H7 (cell line): ENCODE results near the gene EIF4A2.

DNA sequence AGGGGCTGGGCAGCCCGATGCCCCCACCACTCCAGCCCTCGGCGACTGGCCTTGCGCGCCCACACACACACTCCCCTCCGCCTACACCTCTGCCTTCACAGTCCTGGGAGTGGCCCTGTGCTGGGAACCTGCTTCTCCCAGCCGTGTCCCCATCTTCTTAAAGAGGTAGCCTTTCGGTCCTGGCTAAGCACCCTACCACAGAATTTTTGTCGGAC, 1.1 kb upstream of the FAM131A start:
- RAMPAGE, long total RNA = no peak

GRCh38 chr3:184345211-184346333, 8.2 kb downstream of the FAM131A start:
- RAMPAGE, long total RNA = no peak

DNA sequence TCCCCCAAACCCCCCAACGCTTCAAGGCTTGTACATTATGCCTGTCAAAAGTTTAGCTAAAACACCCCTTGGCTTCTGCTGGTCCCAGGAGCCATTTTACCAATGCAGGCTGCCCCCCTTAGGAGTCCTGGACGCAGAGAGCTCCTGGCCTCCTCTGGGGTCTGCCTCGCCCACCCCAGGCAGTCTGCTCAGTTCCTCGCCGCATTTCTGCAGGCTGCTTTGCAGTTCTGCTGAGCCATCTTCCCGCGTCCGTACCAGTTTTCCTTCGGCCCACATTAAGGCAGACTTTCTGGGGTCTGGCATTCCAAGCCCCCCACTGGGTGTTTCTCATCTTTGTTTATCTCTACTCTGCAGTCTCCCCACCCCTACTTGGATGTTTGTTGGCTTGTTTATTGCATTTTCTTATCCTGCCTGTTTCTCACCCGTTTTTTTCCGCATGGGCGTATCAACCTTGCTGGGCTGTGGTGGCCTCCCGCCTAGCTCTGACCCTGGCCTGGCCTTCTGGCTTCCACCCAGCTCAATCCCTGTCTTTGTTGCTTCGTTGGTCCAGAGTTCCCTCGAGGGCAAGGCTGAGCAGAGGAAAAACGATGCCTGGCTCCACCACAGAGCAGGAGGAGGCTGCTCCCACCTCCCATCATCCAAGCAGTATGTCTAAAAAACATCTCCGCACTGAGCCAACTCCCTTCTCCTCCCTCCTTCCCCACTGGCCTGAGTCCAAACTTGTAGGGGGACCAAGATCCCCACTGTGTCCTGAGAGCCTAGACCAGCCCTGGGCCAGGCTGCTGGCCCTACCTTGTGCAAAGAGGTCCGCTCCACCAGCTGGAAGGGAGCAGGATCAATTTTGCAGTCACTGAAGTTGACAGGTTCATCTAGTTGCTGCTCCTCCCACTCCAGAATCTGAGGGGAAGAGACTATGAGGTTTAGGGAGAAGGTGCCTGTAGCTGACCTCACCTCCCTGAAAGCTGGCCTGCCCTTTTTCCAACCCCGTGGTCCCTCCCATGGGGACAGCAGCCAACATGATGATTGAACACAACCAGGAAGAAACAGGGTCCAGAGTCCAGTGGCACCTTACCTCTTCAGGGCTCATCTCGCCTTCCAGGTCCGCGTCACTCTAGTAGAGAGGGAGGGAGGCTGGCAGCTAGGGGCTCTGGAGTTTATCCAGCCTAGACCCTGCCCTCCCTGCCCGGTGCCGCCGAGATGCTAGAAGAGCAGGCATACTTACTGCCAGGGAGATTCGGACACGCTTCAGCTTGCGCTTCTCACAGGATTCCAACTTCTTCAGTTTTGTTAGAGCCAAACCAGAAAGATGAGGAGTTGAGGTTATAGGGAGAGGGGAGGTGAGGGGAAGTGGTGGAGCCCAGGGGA, 9.7 kb downstream of the CLCN2 start:
- RAMPAGE, long total RNA = no peak

DNA sequence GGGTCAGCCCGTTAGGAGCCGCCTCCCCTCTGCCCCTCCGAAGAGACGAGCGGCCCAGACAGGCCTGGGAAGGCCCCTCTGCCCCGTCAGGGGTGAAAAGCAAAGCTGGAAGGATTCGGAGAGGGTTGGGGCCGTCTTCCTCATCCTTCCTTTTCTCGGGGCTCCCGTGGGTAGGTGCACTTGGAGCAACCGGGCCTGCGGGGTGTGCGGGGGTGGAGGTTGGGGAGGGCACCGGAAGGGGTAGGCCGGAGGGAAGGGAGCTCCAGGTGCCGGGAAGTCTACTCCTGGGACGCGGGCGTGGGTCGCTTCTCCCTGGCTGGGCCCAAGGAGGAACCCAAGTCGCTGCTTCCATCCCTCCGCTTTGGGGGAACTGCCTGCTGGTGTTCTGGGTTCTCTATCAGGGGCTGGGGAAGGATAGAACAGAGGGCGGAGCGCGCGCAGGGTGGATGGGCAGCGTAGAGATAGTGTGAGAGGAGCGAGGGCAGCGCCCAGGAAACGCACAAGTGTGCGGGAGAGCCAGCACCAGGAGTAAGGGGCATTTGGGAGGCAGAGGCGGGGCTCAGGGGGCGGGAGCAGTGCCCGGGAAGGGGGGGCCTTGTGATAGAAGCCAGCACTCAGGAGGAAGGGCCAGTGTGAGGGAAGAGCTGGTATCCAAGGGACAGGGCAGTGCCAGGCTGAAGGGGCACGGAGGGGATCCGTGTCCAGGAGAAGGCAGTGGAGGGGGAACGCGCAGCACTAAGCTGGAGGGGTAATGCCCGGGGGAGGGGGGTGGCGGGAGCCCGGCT, 659 bp downstream of the POLR2H start:
- RAMPAGE, long total RNA = no peak

DNA sequence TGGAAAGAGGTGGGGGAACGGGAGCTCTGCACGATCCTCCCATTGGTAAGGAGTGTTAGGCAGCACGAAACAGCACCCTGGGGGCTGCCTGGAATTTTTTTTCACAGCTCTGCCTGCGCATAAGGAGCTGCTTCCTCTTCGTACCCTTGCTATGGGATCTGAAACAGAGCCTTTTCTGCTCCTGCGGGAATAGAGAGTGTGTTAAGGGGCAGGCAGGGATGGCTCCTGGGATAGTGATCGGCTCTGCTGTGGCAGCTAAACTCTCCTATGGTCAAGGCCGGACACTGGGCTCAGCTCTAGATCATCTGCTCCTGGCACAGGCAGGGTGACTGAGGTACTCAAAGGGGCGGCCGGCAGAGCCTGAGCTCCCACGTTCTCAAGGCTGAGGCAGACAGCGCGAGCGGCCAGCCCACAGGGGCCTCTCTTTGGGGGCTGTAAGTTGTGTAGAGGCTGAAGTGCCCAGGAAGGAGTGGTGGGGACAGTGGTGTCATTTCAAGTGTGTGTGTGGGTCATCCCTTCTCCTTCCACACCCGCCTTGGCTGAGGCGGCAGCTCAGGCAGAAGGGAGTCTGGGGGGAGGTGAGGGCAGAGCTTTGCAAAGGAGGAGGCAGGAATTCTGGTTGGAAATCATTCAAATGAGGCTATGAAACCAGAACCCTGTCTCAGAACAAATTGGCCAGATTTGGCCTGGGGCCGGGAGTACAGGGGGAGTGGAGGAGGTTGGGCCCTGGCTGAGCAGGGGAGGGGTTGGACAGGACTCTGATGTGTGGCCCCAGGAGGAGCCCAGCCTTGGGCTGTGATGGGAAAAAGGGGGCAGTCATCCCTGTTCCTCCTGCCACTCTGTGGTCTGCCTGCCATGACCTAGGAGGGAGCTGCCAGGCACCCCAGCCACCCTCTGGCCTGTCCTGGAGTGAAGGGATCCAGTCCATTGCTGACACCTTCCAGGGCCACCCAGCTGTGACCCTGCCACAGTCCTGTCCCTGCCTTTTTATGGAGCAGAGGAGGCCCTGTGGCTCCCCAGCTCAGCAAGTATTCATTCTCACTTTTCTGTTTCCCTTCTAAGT, 31.1 kb downstream of the EPHB3 start:
- RAMPAGE, long total RNA = no peak

GRCh38 chr3:184620342-184620976, 58.9 kb downstream of the EPHB3 start:
- RAMPAGE, long total RNA = no peak

DNA sequence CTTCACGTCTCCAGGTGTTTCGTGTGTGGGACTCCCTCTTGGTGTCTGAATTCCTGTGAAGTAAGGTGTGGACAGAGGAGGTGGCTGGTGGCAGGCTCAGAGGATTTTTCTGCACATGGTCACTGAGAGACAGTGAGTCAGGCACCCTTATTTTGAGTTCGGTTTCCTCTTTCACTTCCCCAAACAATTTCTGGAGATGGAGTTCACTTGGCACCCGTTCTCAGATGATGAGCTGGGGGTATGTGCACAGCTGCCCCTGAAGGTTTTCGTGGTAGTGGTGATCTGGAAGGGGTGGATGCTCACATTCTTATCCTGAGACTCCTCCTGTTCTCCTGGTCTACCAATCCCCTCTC, 46.2 kb upstream of the VPS8 start:
- RAMPAGE, long total RNA = no peak

GRCh38 chr3:185473356-185473955, 25.4 kb downstream of the TMEM41A start:
- RAMPAGE, long total RNA = no peak

DNA sequence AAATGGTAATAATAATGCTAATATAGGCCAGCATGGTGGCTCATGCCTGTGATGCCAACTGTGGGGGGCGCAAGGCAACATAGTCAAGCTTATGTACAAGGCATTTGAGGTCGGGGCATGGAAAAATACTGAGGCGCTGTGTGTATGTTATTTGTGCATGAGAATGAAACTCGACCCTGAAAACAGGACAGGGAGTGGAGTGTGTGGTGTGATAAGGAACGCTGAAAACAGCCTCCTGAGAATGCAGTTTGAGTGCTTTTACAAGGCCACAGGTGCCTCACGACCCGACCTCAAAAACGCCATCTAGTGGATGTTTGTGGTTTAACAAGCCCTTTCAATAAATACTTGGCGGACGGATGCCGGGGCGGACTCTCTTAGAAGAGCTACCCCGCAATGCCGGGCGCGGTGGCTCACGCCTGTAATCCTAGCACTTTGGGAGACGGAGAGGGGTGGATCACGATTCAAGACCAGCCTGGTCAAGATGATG, 6.6 kb upstream of the LIPH start:
- RAMPAGE, long total RNA = no peak

GRCh38 chr3:185609092-185609492, 23.0 kb downstream of the SENP2 start:
- RAMPAGE, long total RNA = no peak

GRCh38 chr3:185728021-185728431, 96.8 kb downstream of the IGF2BP2 start:
- RAMPAGE, long total RNA = no peak

GRCh38 chr3:185820788-185821628, 3.8 kb downstream of the IGF2BP2 start:
- RAMPAGE, long total RNA = no peak

- RAMPAGE, long total RNA = no peak
These were observed 1.3 kb upstream of the IGF2BP2 start for GRCh38 chr3:185825944-185826757.

DNA sequence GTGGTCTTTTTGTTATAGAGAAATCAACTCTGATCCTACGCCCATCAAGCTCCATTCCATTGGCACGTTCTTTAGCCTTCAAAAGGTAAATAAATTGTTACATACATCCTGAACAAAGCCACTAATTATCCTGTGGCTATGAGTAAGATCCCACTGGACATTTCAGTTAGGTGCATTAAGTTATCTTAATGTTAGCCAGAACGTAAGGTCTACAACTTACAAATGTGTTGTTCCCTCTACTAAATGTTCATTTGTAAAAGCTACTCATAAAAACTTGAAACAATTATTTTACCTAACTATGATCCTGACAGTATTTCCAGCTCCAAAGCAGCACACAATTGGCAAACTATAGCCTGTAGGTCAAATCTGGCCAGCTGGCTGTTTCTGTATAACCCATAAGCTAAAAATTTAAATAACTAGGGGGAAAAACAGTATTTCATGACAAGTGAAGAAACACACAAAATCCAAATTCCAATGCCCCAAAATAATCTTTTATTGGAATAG, 15.7 kb downstream of the TRA2B start:
- RAMPAGE, long total RNA = no peak

DNA sequence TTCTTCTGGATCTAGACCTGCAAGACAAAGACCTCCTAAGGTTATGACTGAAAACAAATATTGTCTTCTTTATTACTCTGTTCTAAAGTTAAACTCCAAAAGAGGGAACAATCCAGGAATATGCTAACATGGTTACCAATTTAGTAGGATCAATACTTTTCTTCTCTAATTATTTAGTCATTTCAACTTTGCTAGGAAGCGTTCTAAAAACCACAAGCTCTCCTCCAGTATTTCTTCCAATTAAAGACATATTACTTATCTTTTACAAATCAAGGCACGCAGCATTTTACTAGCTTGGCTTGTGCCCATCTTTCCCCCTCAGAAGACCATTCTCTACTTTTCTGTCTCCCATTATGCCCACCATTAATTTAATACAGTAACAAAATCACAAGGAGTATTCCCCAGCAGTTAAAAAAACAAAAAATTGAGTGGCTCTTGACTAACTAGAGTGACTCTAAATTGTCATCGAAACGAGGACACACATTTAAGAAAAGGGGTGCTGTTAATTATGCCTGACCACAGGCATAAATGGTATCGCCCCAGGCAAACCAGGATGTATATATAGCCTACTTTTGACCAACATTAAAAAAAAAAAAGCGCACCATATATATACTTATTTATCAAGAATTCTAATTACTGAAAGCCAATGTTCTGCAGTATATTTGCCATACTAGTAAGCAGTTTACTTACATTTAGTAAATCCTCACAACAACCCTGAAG, 12.0 kb downstream of the TRA2B start:
- RAMPAGE, long total RNA = no peak

DNA sequence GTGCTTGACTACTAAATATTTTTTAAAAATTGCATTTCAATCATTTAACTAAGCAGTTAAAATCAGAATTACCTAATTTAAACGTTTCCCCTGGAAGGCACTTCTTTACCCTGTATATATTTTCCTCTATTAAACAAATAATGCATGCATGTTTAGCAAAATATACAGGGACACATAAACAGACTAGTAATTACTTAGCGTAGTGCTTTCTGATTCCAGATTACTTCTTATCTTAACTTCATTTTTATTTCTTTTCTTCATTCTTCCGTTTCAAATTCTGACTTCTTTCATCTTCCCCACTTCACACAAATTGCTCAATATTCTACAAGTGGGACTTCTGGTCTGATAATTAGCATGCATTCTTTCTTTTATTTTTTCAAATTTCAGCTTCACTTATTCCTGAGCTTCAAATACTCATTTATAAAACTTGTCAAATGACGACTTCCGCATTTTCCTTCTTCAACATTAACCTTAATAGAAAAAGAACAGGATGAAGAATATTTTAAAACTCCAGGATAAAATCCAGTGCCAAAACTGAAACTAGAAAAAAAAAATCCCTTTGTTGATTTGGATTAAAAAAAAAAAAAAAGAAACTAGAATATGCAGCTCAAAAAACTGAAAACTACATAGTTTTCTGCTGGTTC, 6.3 kb downstream of the TRA2B start:
- RAMPAGE, long total RNA = no peak

DNA sequence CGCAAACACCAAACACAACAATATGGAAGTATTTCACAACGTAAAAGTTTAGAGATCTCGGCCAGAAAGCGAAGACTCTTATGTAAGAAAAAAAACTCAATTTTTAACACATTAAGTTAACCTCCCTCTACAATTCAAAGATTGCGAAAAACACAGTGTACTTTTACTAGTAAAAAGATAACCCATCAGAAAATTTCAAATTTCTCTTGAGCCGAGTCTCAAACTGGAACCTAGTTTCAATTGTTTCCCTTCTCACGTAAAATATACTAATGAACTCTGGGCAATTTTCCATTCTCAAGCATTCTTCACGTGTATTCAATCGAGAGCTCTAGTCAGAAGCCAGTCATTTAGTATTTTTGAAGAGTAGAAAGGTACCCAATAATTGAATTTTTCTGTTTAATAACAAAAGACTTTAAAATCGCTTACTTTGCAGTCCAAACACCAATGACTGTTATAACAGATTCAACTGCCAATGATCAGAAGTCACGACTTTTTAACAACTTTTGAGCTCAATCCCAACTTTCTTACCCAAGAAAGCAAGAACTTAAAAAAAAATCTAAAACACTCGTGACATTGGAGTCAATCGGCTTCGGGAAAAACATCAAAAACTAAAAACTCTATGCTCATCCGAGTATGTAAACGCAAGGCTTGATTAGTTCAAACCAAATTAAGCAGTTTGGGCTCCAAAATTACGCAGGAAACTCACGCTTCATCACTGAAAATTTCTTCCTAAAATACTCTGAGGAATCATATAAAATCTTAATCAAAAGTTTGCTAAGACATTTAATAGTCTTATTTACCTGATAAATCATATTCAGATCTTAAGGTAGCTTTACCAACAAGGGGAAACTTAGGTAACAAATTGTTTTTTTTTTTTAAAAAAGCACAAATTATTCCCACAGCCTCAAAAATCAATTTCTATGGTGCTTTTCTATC, 1.7 kb downstream of the TRA2B start:
- RAMPAGE, long total RNA = no peak

GRCh38 chr3:186532568-186533204, 11.5 kb downstream of the CRYGS start:
- RAMPAGE, long total RNA = no peak

- RAMPAGE, long total RNA = no peak
These were observed 3.2 kb downstream of the KNG1 start for GRCh38 chr3:186720283-186720843.

DNA sequence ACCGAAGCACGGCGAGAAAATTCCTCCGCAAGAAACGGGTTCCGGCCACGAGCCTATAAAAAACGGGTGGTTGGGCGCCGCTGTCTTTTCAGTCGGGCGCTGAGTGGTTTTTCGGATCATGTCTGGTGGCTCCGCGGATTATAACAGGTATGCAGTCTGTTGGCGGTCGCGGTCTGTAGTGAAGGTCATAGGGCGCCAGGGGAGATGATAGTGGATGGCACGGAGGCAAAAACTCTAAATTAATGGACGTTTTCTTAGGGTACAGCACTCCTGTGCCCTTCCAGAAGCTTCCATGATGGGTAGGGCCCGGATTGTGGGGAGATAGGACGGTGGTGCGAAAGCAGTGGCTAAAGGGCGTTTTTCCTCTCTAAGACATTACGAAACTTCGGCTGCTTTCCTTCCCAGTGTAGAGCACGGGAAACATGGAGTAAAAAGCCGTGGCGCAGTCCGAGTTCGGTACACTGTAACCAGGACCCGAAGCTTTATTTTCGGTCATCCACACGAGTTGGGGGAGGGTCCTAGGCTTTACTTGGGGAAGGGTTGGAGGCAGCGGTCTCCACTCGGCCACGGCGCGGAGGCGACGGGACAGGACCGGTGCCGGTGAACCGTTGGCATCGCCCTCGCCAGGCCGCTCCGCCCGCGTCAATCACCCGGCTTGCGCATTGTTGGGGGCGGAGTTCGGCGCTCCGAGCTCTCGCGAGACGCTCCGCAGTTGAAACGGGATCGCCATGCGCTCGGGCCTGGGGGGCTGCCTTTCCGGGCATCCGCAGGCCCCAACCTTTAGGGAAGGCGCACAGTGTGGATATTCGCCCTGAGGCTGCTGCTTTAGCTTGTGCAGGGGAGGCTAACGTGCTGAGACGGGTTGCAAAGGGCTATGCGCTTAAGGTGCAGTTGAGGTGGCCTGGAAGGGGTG, at the start of gene EIF4A2:
Gene EIF4A2, plus strand, starts transcription at position 85 of the 913 bp plus-strand sequence.
- RAMPAGE, long total RNA = start-site peak on the plus strand centred at position 92 of the sequence, 8 bp wide, 161 reads